SJSA1 (cell line): ENCODE measurements around the genes STK32B and BLOC1S4.

DNA sequence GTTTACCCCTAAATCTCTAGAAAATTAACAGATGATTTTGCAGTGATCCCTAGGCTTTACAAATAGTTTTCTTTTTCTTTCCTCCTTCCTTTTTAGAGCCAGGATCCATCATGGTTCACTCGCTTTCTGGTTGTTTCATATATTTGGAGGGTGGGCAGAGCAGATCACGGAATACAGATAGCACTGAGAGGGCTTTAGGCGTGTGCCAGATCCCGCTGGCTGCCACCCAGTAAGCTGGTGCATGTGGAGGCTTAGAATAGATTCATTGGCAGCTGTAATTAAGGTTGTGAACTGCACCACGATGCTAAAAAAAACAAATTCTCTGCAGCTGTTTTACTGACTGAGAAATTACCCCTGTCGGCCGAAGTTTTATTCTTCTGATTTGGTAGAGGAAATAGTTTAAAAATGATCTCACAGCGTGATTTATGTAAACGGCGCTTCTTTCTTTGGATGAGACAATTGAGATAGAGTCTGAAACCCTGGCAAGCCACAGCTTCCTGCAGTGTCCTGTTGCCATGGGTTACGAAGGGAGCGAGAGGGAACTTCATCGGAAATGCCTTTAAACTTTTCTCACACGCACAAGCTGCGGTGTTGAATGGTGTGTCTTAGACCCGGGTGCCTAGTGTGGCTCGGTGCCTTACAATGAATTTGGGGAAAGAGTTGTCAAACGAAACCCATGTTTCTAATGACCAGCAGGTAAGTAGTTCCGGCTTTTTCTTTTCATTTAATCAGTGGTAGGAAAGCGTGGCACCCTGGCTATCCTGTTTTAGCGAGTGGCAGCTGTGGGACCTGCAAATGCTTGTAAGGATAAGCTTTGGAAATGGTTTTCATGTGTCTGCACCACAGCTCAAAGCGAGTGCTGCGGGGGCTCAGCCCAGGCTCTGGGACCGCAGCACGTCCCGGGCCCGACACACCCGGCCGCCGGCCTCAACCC lies 71.9 kb upstream of the HGFAC start:
- RAMPAGE, long total RNA, result no peak

GRCh38 chr4:3461161-3462019 lies 1.7 kb upstream of the DOK7 start:
- RAMPAGE, long total RNA, result no peak

- RAMPAGE, long total RNA, result no peak
These were observed 18.1 kb downstream of the LRPAP1 start for GRCh38 chr4:3514096-3514575.

GRCh38 chr4:3871205-3872022 lies 105.2 kb downstream of the ADRA2C start:
- RAMPAGE, long total RNA, result no peak

GRCh38 chr4:4032149-4032731 lies 194.5 kb downstream of the OTOP1 start:
- RAMPAGE, long total RNA, result no peak

- RAMPAGE, long total RNA, result no peak
These were observed 360 bp downstream of the NSG1 start for GRCh38 chr4:4387295-4387629.

GRCh38 chr4:4461801-4462264 lies 74.9 kb downstream of the NSG1 start:
- RAMPAGE, long total RNA, result no peak

DNA sequence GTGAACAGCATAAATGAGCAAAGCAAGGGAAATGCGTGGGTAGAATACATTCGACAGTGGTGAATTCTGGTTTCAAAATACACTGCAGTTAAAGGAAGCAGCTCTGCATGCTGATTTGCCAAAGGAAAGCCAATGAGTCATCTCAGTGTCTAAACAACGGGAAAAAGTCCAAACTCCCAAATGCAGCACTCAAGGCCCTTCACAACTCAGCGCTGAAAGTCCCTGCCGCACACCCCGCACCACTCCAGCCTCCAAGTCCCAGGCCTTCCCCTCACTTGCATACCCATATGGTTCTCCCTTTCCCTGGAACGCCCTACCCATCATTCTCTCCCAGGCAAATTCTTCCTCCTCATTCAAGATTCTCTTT lies 68.1 kb downstream of the STX18 start:
- RAMPAGE, long total RNA, result no peak

DNA sequence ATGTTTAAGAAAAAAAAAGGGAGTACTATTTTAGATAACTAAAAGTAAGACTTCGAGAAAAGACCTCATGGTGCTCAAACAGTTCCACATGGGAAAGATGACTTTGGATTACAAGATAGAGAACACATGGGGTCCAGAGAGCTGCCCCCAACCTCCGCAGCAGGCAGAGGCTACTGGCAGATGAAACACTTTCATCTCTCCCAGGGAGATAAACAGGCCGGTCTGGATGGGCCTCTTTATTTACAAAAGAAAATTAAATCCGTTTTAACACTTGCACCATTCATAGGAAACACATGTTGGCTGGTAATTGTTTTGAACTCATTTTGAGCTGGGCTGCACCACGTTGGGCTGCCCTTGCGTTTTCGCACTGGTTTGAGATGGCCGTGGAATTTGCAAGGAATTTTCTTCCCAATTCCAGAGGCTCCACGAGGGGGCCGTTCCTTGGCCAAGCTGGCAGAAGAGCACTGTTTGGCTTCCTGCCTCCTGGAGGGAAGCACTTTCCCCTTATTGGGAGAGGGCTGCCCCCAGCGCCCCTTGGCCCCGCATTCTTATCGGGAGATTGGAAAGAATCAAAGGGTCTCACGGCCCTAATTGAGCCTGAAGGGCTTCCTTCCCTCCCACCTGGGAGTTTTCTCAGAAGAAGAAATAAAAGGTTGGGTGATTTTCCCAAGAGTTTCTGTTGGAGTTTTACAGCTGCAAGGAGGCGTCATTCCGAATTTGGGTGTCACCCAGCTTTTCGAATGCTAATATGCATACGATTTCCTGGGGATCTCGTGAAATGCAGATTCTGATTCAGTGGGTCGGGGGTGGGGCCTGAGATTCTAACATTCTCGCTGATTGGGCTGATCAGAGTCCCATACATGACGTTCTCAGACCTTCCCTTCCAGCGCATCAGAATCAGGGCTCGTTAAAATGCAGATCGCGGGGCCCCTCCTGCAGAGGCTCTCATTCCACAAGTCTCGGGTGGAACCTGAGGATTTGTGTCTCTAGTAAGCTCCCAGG lies 125.5 kb upstream of the STX18 start:
- RAMPAGE, long total RNA, result no peak

DNA sequence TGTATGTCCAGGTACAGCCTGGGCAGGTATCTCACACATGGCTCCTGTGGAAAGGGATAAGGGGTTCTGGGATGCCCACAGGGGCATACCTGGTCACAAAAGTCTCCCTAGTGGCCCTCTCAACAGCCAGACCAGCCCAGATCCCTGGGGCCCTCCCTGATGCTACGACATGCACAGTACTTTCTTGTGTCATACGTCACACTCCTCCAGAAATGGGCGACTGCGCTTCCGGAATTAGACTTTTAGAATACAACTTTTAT lies 2.2 kb downstream of the CYTL1 start:
- RAMPAGE, long total RNA, result no peak

GRCh38 chr4:5051080-5051957 lies at the start of gene STK32B:
Gene STK32B, plus strand, starts transcription at chr4:5051480.
- RAMPAGE, long total RNA, result no peak

- RAMPAGE, long total RNA, result no peak
These were observed 61.8 kb downstream of the JAKMIP1 start for GRCh38 chr4:6138622-6138882.

- RAMPAGE, long total RNA, result no peak
These were observed 27.8 kb downstream of the JAKMIP1 start for GRCh38 chr4:6172657-6172940.

GRCh38 chr4:6180571-6181488 lies 19.5 kb downstream of the JAKMIP1 start:
- RAMPAGE, long total RNA, result no peak

DNA sequence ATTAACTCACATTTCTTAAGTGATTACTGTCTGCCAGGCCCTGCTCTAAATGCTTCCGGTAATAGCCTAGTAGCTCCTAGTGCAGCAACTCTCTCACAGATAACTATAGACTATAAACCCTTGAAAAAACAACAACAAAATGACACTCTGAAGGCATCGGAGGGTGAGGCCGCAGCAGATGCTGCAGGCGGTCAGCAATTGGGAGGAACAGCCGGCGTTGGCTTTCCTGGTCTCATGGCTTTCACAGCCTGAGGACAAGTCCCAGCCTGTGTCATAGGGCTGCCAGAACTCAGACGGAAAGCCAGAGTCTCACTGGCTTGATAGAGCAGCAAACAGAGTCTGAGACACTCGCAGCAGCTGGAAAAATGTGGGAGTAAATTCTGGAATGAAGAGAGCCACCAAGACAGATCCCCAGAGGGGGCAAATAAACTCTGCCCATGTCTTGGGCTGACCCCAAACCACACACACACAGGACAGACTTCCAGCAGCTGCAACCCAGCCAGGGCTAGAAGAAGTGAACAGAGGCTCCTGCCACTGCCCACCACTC lies 86.3 kb downstream of the PPP2R2C start:
- RAMPAGE, long total RNA, result no peak

GRCh38 chr4:6618782-6619278 lies 21.7 kb upstream of the MRFAP1 start:
- RAMPAGE, long total RNA, result no peak

GRCh38 chr4:6676687-6677692 lies 3.1 kb downstream of the ENSG00000170846 start:
- RAMPAGE, long total RNA, result no peak

DNA sequence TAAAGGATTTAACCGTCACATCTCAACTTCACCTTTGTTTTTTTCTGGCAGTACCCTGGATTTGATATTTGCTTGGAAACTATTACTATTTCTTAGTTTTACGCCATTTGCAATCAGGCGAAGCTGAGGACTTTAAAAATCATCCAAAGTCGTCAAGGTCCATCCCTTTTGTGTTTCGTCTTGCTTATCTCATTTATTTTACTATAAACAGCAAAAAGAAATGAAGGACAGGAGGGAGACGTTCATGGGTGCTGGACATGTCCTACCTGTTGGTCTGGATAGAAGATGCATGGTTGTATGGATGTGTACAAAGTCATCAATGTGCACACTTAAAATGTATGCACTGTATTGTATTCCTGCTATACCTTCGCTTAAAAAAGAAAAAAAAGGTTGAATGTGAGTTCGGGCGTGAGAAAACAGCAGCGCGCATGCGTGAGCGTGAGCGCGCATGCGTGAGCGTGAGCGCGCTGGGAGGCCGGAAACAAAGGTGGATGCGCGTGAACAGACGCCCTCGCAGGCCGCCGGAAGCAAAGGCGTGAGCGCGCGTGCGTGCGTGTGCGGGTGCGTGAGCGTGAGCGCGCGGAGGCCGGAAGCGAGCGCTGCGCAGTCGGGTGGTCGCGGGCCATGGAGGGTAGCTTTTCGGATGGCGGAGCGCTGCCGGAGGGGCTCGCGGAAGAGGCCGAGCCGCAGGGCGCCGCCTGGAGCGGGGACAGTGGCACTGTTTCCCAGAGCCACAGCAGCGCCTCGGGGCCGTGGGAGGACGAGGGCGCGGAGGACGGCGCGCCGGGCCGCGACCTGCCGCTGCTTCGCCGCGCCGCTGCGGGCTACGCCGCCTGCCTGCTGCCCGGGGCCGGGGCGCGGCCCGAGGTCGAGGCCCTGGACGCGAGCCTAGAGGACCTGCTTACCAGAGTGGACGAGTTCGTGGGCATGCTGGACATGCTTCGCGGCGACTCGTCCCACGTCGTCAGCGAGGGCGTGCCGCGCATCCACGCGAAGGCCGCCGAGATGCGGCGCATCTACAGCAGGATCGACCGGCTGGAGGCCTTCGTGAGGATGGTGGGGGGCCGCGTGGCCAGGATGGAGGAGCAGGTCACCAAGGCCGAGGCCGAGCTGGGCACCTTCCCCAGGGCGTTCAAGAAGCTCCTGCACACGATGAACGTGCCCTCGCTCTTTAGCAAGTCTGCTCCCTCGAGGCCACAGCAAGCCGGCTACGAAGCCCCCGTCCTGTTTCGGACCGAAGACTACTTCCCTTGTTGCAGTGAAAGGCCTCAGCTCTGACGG lies at the start of gene BLOC1S4:
Gene BLOC1S4 (plus strand): TSS at position 589 of the 1,281 bp plus-strand sequence.
- RAMPAGE, long total RNA, result no peak

DNA sequence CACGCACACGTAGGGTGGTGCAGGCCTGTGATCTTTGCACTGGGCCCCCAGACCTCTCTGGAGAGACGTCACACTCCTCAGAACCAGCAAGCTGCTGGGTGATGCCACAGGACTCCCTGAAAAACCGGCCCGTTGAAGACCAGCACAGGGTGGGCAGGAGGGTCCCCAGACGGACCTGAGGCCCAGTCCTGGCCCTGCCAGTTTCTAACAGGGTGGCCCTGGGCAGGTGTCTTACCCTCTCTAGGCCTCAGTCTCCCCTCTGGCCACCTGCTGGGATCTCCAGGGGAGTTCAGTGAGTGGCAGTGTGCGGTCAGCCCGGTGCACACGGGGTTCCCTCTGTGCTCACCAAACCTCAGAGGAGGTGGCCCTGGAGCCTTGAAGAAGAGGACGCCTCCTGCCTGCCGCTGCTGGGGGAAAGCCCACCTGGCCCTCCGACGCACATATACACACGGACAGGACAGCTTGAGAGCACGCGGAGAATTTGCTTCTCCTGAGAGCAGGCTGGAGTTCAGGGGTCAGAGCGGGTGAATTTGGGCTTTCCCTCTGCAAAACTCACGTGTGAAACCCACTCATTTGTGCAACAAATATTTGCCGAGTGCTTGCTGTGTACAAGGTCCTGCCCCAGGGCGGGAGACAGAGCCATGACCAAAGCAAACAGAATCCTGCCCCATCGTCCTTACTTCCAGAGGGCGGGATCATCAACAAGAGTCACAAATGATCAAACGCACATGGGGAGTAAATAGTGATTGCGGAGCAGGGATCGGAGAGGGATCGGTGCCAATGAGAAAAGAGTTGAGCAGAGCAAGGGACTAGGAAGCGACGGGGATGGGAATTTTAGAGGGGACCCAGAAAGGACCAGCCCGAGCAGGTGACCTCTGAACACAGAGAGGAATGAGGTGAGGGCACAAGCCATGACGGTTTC lies 17.4 kb downstream of the BLOC1S4 start:
- RAMPAGE, long total RNA, result no peak

GRCh38 chr4:6755055-6755352 lies 27.5 kb upstream of the KIAA0232 start:
- RAMPAGE, long total RNA, result no peak